Measurements from ENCODE around the genes REXO5 and METTL9.

- PRO-cap = no peak
These were observed 14.3 kb downstream of the ERI2 start for GRCh38 chr16:20791812-20792441.

DNA sequence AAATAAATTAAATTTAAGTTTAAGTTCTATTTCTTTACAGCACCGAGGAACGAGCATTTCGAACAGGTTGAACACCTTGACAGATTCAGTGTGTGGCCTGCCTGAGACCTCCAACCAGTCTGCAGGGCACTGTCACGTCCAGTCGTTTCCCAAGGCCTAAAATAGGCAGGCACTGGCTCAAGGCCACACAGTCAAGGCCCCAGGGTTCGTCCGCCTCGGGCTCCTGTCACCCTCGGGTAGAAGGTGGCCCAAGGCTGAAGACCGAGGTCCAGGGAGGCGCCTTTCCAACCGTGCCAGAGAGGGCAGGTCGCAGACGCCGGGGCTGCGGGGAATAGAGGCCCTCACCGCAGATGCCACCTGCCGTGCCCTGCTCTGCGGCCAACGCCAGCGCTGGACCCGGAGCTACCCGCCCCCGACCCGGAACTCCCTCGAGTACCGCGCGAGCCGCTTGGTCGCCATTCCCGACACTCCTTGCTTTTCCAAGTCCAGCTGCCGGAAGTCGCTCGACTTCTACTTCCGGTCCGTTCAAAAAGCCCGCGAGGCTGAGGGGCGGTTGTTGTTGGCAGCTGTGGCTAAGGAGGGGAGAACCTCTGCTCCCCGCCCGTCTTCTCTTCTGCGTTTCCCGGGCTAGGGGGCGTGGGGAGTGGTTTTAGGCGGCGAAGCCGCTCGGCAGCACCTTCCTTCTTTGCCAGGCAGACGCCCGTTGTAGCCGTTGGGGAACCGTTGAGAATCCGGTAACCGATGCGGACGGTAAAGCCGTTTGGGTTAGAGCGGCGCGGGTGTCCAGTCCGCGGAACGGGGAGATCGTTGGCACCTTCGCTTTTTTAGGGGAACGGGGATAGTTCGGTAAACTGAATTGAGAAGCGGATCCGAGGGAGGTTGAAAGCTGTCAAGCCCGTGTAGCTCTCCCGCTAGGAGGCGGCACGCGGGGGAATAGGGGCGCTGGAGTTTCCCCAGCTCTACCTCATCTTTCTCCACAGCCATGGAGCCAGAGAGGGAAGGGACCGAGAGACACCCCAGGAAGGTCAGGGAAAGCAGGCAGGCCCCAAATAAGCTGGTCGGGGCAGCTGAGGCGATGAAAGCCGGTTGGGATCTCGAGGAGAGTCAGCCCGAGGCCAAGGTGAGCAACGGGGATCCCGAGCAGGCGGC, at the start of gene REXO5:
REXO5 (plus strand) TSS at position 556 of the 1,149 bp plus-strand sequence.
- PRO-cap = bidirectional peak, plus-strand start at position 565 of the sequence, minus-strand start at position 473 of the sequence

GRCh38 chr16:20856713-20857497, 43.3 kb downstream of the DCUN1D3 start:
- PRO-cap = no peak

GRCh38 chr16:20899628-20900194, 447 bp downstream of the DCUN1D3 start:
- PRO-cap = unidirectional peak, minus-strand start at chr16:20900064

- PRO-cap = no peak
These were observed 2.7 kb upstream of the DNAH3 start for GRCh38 chr16:21153379-21153705.

DNA sequence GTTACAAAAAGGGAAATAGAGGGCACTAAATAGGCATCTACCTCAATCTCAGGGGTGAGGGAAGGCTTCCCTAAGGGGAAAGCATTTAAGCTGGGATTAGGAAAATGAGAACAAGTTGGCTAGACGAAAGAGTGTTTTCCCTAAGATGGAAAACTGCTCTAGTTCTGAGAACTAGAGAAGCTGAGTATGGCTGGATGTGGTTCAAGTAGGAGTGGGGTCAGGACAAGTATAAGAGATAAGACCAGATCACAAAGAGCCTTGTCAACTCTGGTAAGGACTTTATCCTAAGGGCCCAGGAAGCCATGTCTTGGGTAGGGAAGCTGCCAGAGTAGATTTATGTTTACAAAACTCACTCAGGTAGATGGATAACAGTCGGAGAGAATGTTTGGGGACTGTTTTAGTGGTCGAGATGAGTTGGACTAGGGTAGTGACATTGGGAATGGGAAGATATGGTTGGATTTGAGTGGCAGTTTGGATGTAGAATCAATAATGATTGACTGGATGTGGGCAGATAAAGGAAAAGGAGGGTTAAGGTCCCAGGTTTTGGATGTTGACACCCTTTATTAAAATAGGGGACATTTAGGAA, 1.8 kb downstream of the ANKS4B start:
- PRO-cap = no peak

DNA sequence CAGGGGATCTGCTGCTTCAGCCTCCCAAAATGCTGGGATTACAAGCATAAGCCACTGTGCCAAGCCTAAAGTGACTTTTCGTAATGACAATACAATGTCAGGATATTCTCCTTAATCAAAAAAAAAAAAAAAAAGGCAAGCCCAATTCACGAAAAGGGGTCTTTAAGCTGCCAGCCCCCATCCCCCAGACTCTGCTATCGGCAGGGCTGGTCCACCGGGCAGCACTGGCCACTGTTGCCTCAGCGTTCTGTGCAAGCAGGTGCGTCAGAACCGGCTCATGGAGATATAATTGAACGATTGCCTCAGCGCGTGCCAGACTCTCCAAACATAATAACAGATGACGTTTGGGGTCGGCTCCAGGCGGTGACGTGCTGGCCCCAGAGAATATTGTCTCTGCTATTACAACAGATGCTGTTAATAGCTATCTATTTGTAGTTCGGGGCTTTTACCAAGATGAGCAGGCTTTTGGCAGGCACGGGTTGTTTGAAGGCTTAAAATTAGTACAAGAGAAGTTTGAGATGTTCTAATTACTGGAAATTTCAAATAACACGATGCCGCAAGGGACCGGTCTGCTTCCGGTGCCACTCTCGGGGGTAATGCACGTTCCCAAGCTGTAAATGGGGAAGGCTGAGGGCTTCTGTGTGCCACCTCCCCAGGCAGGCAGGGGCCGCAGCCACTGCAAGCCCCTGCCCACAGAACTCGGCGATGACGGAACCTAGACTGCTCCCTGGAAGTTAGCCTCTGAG, 42.7 kb upstream of the METTL9 start:
- PRO-cap = no peak

GRCh38 chr16:21599275-21599920, at the start of gene METTL9:
Gene METTL9, plus strand, starts transcription at chr16:21599577.
- PRO-cap = bidirectional peak, plus-strand start at chr16:21599495, minus-strand start at chr16:21599385

DNA sequence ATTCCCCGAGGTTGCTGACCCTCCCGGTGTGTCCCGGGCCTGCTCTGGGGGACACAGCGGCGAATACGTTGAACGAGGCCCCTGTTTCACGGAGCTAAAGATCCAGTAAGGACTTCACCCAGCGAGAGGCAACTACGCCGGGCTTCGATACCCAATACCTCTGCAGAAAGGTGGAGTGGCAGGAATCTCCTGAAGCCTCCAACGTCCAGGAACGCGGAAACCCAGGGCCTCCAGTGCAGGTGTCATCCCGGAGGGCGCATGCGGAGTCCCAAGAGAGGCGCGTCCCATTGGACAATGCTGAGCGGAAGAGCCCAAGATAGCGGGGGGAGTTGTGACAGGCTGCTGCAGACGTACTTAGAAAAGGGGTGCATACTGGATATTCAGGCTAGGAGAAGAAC, 391 bp upstream of the UQCRC2 start:
- PRO-cap = bidirectional peak, plus-strand start outside the sequence, minus-strand start at position 247 of the sequence

- PRO-cap = no peak
These were observed 4.1 kb downstream of the UQCRC2 start for GRCh38 chr16:21957250-21957677.

DNA sequence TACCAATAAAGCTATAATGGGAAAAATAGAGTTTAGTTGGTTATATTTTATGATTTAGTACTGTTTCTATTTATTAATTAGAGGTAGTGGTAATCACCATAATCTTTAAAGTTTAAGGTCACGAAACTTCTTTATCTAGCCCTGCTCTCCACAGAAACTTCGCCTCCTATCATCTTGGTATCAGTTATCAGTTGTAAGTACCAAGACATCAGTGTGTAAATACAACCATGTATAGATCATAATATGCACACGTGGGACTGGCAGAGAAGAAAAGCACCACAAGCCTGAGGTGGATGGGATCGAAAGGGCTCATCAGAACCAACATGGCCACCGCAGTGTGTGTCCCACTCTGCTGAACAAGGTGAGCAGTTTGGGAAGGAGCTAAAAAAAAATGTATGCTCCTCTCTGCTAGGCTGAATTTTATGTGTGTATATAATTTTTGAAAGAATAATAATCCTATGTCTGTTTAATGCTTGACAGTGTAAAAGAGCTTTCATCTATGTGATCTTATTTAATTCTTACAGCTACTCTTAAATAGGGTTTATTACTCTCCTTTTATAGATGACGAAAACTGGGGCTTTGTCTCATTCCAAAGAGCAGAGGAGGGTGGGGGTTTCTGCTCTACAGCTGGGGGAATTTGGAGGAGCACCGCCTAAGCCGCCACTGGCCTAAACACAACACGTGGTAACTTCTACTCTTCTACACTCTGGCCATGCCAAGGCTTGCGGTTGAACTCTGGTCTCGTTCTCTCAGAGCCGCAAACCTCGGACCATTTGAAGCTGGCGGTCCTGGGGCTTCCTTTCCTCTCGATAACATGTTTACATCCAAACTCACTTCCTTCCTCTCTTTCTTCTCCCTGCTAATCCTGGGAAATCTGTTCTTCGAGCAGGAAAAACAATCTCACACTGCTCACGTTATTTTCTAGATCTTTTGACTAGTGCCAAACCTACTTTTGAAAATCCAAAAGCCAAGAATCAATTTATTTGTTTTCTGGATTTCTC, 14.1 kb upstream of the EEF2K start:
- PRO-cap = bidirectional peak, plus-strand start at position 776 of the sequence, minus-strand start at position 775 of the sequence; bidirectional peak, plus-strand start at position 888 of the sequence, minus-strand start at position 808 of the sequence

DNA sequence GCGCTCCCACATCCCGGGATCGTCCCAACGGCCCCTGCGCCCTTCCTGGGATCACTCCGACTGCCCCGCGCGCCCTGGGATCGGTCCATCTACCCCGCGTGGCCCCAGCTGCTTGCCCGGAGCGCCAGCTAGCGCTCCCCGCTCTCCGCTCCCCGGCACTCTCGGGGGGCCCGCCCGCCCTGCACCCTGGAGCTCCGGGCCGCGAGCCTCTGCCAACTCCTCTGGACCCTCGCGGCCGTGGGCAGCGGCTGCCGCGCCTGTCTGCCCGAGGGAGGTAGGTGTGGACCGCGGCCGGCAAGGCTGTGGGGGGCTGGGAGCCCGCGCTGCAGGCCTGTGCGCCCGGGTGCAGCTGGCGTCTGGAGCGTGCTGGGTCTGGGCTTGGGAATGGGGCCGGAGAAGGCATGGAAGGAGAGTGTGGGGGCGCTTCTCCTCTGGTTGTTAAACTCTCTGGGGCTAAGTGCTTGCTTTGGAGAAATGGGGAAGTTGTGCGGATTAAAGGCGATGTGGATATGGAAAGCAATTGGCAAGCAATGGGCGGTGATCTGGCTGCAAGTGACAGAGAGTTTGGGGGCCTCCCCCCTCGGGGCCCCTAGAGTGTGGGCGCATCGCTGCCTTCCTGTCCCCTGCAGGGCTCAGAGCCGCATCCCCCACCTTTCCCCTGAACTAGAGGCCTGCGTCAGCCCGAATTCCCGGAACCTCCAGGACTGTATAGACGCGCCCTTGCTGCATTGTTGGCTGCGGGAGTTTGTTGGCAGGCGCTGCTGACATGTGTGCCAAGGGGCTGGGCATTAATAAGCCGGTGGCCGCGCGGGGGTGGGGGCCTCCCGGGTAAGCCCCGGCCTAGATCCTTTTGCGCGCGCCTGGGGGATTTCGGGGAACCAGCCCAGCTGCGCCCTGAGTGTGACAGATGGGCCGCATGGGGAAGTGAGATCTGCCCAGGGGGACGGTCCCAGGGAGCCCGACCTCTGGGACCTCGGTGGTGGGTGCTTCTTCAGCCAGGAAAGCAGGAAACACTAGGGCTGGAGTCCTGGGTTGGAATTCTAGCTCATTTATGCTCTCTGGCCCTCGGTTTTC, 665 bp downstream of the EEF2K start:
- PRO-cap = bidirectional peak, plus-strand start at position 897 of the sequence, minus-strand start at position 706 of the sequence

- PRO-cap = no peak
These were observed 19.2 kb downstream of the EEF2K start for GRCh38 chr16:22224968-22225961.

- PRO-cap = no peak
These were observed 30.8 kb upstream of the POLR3E start for GRCh38 chr16:22266182-22266958.

DNA sequence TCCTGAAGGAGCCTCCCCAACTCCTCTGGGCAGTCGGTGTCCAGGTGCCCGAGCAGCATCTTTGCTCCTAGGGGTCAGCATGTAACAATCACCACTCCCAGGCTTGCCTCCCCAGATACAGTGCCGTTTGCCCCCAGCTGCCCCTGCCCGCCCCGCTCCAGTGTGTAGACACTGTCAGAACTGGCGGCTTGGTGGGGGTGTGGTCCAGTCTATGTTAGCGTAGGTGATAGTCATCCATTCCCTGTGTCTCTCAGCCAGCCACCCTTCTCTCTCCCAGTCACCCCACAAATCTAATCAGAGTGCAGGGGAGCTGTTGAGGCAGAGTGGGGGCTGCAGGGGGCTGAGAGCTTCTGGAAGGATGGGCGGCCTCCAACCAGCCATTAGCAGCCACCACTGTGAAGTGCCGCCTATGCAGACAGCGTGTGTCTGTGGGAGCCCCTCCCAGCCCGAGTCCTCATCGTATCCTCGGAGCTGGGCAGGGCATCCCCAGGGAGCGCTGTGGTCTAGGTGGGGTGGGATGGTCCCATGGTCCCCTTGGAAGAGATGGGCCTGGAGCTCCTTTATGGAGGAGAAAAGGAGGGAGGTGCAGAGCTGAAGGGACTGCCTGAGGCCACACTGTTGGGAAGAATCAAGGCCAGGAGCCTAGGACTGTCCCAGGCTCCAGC, 26.5 kb downstream of the POLR3E start:
- PRO-cap = no peak

GRCh38 chr16:22325334-22326304, 28.4 kb downstream of the POLR3E start:
- PRO-cap = no peak

- PRO-cap = no peak
These were observed 28.0 kb downstream of the CDR2 start for GRCh38 chr16:22346233-22347082.

DNA sequence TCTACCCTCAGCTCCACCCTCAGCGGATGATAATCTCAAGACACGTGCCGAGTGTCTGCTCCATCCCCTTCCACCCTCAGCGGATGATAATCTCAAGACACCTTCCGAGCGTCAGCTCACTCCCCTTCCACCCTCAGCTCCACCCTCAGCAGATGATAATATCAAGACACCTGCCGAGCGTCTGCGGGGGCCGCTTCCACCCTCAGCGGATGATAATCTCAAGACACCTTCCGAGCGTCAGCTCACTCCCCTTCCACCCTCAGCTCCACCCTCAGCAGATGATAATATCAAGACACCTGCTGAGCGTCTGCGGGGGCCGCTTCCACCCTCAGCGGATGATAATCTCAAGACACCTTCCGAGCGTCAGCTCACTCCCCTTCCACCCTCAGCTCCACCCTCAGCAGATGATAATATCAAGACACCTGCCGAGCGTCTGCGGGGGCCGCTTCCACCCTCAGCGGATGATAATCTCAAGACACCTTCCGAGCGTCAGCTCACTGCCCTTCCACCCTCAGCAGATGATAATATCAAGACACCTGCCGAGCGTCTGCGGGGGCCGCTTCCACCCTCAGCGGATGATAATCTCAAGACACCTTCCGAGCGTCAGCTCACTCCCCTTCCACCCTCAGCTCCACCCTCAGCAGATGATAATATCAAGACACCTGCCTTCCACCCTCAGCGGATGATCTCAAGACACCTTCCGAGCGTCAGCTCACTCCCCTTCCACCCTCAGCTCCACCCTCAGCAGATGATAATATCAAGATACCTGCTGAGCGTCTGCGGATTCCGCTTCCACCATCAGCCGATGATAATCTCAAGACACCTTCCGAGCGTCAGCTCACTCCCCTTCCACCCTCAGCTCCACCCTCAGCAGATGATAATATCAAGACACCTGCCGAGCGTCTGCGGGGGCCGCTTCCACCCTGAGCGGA, 23.6 kb downstream of the NPIPB5 start:
- PRO-cap = no peak

- PRO-cap = unidirectional peak, minus-strand start at chr16:22816094
These were observed 2.0 kb downstream of the HS3ST2 start for GRCh38 chr16:22816013-22816269.

- PRO-cap = no peak
These were observed 91.0 kb downstream of the USP31 start for GRCh38 chr16:23058238-23058624.

Measured in pulmonary artery (tissue), 1 donor.